Skin of body (tissue), 2 donors: ENCODE measurements around a stretch of chr9.

DNA sequence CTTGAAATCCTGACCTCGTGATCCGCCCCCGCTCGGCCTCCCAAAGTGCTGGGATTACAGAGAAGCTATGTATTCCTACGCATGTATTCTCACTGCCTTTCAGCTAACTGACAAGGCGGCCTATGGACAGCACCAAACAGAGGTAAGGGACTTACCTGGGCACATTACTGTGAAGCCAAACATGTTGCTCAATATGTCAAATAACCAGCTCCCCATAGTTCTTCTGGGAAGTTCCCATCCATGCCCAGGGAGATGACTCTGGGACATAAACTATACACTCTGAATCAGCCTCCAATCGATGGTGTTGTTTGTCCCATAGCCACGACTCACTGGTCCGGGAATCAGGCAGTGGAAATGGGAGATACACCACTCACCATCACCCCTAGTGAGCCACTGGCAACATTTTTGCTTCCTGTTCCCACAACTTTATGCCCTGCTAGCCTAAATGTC, 114.7 kb downstream of the SYK start:
- RAMPAGE, long total RNA, result no peak

GRCh38 chr9:90919478-90920363, 118.1 kb downstream of the SYK start:
- RAMPAGE, long total RNA, result no peak

GRCh38 chr9:91035183-91036003, 233.8 kb downstream of the SYK start:
- RAMPAGE, long total RNA, result no peak

DNA sequence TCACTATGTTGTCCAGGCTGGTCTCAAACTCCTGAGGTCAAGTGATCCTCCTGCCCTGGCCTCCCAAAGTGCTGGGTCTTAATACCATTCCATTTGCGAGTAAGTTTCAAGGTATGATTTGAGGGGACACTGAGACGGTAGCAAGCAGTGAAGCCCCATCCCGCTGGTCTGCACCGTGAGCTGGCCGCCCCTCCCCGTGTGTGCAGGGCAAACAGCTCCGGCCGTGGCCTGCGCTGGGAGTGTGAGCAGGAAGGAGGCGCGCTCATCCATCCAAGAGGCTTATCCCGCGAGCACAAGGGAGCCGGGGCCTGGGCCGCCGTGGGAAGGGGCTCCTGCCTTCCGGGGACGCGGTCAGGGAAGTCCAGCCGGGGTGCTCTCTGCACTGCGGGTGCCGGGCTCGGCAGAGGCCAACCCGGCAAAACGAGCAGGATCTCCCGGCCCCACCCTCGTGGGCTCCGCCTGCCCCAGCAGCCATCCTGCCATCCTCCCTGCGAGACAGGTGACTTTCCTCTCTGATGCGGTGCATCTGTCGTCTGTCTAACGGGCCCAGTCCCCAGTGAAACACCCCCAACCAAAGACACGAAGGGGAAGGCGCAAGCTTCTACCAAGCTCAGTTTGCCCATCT, 244.3 kb downstream of the AUH start:
- RAMPAGE, long total RNA, result no peak

- RAMPAGE, long total RNA, result no peak
These were observed 243.7 kb downstream of the AUH start for GRCh38 chr9:91117908-91118500.

- RAMPAGE, long total RNA, result no peak
These were observed 1.4 kb downstream of the NFIL3 start for GRCh38 chr9:91421881-91422884.

DNA sequence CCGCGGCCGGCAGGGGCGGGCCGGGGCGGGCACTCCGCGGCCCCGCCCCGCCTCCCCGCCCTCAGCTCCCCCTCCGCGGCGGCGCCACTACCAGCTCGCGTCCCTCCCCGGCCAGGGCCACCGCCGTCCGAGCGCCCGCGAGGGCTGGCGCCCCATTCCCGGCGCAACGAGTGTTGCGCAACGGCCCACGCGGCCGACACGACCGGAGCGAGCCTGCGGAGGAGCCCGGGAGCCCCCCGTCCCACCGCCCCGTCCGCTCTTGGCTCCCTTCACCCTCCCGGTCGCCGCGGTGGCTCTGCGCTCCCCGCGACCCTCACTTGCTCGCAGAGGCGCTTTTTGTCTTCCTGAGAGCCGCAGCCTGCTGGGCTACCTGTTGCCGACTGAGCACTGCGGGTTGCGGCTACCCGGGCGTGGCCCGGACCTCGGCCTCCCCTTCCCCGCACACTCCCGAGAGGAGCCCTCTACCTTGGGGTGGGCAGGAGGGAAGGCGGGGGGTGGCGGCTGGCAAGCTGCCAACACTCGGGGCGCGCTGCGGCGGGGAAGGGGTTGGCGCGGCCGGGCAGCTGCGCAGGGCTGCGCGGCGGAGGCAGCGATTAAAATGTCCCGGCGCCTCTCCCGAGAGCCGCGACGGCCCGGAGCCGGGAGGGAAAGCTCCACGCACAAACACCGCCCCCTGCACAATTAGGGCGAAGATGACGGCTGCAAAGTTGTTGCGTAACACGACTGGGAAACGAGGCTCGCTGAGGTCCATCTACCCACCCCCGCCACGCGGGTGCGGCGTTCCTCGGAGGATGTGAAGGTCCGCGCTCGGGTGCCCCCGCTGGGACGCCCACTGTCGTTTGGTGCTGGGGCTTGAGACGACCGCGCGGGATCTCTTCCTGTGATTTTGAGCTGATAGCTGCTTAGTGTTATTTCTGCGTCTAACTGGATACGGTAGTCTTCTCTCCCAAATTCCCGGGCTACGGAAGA, 596 bp upstream of the NFIL3 start:
- RAMPAGE, long total RNA, result no peak

- RAMPAGE, long total RNA, result no peak
These were observed 153.9 kb upstream of the NFIL3 start for GRCh38 chr9:91577475-91578059.

DNA sequence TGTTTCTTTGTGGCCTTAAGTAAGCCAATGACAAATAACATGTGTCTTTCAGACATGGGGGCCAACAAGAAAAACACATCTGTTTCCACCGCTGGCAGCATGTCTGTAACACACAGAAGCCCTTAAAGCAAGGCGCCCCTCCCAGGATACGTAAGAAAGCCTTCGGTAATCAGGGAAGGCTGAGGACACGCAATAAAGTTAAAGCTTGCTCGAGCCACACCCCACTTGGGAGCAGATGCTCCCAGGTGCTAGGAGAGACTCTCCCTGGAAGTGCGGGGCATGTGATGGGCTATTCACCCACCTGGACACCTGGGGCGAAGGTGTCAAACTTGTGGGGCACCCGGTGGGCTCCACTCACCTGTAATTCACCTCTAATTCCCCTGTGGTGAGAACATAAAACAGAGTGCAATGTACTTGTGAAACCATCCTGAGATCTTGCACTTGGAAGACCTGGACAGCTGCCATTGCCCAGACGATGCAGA, 125.0 kb downstream of the ROR2 start:
- RAMPAGE, long total RNA, result no peak

GRCh38 chr9:91906555-91907063, 43.4 kb downstream of the ROR2 start:
- RAMPAGE, long total RNA, result no peak

- RAMPAGE, long total RNA, result no peak
These were observed 3.4 kb downstream of the ROR2 start for GRCh38 chr9:91946351-91947311.

- RAMPAGE, long total RNA, result no peak
These were observed 4.8 kb upstream of the ROR2 start for GRCh38 chr9:91954861-91955142.

- RAMPAGE, long total RNA, result no peak
These were observed 41.5 kb downstream of the SPTLC1 start for GRCh38 chr9:92073753-92074002.

DNA sequence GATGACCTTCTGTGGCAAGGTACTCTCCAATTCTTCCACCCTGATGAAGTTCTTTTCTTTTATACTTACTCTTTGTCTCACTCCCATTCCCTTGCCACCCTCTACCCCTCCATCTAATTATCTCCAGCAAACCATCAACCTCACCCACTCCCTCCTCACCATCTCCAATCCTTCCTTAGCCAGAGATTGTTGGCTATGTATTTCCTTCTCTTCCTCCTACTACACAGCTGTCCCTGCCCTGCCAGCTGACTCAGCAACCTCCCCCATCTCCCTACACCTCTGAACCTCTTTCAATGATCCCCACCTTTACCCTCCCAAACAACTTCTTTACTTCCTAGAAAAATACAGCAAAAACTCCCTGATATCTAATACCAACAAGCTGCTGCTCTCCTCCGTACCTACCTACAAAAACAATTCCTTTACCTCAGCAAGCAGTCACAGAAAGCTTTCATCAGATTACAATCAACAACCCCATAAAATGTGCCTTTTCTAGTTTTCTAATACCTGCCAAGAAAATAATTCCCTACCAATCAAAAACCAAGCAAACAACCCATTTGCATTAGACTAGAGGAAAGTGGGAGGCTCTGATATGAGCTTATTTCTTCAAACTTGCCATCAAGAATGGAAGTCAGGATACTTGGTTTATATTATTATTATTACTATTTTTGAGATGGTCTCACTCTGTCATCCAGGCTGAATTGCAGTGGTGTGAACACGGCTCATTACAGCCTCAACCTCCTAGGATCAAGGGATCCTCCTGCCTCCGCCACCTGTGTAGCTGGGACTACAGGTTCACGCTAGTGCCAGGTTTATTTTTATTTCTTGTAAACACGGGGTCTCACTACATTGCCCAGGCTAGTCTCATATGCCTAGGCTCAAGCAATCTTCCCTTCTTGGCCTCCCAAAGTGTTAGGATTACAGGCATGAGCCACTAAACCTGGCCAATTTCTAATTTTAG, 37.1 kb downstream of the SPTLC1 start:
- RAMPAGE, long total RNA, result no peak

GRCh38 chr9:92314134-92315340, 10.6 kb downstream of the NOL8 start:
- RAMPAGE, long total RNA, result no peak

GRCh38 chr9:92324039-92324386, 1.1 kb downstream of the NOL8 start:
- RAMPAGE, long total RNA, result no peak

DNA sequence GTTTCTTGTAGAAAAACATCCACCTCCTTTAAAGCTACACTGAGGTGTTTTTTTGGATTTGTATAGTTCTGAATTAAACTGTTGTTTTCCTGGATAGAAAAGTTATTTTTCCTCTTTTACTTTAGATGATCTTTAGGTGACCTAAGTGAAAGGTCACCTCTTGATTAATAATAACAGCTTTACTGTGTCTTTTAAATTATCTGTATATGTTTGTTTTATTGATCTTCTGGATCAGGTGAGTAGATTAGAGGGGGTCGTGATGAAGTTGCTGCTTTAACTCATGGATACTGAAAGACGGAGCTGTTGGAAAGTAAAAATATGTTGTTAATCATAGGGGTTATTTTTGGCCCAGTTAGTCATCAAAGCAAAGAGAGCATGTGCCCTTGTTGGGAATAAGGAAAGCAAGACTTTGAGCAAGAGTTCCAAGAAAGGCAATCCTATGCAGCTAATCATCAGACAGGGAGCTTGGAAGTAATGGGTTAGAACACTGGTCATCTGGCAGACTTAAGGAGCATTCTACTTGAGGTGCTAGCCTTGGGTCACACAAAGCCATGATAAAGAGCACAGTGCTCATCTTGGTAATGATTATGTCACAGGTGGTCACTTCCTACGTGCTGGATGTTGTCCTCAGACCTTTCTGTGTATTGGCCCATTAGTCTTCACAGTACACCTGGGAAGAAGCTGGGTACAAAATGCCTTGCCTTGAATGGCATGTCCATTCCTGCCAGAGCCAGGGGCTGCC, 39.7 kb upstream of the OMD start:
- RAMPAGE, long total RNA, result no peak

- RAMPAGE, long total RNA, result no peak
These were observed 49.2 kb upstream of the OMD start for GRCh38 chr9:92473526-92473735.

GRCh38 chr9:92616188-92617308, 53.4 kb downstream of the IPPK start:
- RAMPAGE, long total RNA, result no peak

DNA sequence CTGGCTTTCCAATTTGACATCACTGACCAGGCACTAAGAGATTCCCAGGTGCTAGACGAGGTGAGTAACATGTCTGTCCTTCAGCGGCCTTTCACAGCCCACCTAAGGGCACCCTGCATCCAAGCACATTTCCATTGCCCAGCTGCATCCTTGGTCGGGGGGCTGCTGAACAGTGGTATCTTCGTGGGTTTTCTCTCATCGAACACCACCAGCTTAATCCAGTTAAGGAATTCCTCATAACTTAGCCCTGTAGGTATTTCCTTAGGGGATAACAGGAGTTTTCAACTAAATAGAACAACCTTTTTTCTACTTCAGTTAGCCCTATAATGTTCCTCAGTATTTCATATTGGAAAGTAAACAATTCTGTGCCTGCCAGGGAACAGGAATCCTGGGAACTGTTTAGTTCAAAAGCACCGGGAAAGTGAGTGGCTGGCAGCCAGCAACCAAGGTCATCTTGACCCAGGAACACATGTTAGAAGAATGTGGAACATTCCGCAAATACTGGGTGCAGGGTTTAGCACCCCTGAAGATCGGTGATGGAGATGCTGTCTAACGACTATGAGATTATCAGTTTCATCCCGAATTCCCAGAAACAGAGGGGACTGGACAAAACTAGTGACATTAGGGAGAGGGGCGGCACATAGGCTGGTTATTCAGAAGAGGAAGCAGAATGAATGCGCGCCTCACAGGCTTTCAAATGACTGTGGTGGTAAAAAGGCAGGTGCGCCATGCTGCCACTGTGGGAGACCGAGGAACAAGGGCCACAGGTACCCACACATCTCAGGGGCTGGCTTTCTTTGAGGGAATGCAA, 51.4 kb downstream of the IPPK start:
- RAMPAGE, long total RNA, result no peak